Left cardiac atrium (tissue), 1 donor: ENCODE measurements around the genes MAP2K6 and KCNJ2.

DNA sequence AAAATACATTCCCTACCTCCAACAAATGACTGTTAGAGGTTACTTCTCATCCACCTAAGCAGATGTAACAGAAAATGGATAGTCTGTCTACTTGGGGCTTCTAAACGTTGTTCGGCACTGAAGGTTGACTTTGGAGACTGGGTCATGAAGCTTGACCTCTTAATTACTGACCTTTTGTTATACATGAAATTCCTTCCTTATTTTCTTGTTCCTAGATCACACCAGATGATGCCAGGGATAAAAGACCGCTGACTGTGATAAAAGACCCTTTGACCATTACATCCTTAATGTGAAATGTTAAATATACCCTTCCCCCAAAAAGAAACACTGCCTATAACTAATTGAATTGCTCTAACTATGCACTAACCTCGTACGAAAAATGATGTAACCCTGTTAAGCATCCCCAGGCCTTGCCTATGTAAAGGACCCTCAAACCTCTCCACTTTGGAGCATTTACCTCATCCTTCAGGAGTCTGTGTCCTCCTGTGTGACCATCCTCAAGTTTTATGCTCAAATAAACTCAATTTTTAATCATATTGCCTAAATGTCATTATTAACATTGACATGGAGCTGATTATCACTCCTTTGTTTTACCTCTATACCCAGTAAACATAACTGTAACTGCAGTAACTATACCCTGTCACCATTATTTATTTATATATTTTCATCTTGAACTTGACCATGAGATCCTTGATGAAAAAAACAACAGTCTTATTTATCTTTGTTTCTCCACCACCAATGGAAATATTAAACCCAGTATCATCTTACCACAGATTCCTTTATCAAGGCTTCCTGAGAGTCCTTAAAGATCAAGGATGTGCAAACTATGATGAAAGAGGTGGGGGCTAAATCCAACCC, 3.7 kb downstream of the ABCA5 start:
- PRO-cap, result no peak

GRCh38 chr17:69414313-69415336, at the start of gene MAP2K6:
Gene MAP2K6, plus strand, starts transcription at chr17:69414697.
- PRO-cap, result unidirectional peak, minus-strand start at chr17:69414609

- PRO-cap, result no peak
Observed at GRCh38 chr17:69486052-69486324, 71.5 kb downstream of the MAP2K6 start.

DNA sequence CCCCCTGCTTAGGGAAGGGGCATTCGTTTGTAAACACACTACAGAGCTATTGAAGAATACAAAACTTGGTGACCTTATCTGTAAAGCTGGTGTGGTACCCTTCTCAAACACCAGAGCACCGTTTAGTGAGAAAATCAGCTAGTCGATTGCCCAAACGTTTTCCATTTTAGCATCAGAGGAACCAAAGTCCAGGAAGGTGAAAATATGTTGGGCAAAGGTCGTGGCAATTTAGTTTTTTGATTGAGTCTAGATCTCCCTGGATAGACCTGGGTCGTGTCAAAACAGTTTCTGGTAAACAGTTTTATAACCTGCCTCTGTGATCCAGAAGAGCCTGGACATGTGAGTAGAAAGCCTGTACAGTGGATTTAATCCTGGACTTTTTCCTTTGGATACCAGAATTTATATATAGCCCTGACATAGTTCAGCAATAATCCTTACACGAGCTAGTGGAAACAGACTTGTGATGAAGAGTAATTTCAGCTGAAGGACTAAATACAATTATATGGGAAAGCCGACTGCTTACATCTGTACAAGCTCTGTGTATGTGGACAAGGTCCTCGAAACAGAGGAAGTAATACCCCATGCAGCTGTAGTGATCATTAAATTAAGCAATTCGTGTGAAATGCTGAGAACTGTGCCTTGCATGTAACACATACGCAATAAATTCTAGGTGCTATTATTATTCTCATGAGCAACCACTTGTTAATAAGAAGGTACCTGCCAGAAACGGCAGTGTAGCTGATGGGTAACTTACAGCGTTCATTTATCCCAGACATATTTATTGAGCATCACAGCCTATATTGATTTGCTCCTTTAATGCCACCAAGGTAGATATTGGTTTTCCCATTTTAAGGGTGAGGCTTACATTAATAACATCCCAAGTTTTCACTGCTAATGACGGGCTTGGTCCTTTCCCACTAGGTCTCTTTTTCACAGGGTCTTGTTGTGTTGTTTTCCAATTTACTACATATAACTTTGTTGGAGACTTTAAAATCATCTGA, 72.6 kb downstream of the MAP2K6 start:
- PRO-cap, result no peak

DNA sequence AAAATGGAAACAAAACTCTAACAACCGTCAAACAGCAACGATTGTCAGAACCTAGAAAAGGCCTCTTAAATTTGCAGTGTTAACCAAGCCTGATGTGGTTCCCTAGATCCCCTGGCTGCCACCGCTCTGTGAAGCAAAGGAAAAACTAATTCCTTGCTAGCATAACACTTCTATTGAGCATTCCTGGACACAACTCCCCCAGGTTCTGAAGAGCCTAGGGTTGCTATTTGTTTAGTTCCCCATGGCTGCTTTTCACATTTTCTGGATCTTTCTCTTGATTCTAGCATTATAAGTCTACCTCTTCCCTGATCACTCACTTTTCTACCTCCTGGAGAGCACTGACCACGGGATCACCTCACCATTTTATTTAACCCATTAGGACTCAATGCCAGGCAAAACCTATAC, 791 bp upstream of the KCNJ16 start:
- PRO-cap, result no peak

DNA sequence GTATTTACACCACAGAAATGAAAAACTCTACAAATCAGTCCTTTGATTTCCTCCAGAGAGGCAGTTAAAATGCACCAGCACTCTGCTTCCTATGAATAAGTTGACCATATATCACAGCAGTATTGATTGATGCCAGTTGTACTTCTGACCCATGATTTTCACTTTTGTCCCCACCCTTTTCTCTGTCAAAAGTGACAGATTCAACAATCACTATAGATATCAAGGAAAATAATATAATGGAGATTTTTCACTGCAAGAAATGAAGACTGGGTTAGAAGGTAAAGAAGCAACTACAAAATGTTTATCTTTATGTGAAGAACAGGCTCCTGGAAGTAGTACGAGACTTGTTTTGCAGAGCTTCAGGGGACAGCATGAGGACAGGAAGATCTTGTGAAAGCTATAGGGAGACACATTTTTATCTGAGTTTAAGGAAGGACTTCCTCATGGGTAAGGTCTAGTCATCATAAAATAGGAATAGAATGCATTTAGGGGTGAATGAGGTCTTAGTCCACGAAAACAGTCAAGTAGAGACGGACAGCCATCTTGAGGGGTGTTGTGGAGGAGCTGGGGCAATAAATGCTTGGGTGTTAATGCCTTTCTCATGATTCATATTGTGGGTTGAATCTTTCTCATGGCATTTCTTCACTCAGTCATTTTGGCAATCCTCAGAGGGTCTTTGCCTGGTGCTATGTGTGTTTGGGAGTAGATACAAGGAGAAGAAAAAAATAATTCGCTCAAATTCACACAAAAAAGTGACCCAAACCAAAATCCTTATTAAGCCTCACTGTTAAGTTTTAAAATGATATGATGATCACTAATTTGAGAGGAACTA, 24.2 kb downstream of the KCNJ16 start:
- PRO-cap, result no peak

DNA sequence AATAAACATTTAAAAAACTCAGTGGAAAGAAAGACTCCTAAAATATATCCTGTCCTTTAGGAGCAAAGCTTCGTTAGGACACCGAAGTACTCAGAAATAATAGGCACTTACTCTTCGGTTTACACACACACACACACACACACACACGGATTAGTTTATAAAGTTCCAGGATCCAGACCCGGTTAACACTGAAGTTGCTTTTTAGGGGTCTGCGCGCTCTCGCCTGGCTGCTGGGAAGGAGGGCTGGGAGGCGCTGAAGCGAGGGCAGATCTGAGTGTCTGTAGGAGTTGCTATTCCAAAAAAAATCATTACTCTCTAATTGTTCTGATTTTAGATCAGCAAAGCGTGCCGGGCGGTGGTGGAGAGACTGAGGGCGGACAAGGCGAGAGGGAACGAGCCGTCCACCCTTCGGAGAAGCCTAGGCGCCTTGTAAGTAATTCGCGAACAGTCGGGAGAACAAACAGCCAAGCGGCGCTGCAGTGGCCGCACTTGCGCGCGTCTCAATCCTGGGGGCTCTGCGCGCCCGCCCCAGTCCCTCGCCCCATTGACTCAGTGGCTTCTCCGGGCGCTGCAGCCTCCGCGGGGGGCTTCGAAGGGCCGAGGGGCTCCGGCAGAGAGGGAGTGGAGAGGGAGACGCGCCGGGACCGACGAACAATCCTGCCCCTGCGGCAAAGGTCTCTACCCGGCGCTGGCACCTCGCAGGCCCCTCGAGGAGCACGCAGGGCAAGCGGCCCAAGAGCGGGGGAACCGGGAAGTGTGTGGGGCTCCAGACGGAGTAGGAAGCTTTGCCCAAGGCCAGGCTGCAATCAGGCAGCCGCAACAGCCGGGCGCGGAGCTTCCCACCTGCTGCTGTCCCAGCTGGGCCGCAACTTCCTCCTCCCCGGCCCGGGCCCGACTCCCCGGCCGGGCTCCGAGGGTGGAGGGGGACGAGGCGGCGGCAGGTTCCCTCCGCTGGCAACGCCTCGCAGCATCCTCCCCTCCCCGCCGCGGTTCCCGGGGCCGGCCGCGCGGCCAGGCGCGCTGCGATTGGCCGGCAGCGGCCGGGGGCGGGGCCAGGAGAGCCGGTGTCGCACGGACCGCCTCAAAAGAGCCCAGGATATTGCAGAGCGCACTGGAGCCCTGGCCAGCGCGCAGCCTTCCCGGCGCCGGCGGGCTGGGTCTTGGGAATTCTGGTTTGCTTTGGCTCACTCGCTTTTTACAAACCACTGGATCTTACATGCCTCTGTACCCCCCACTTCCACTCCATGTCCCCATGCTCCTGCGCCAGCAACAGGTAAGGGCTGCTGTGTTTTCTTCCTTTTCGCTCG, at the start of gene KCNJ2:
Gene KCNJ2, plus strand, starts transcription at position 1,104 of the 1,307 bp plus-strand sequence.
- PRO-cap, result bidirectional peak, plus-strand start at position 1,104 of the sequence, minus-strand start at position 898 of the sequence

DNA sequence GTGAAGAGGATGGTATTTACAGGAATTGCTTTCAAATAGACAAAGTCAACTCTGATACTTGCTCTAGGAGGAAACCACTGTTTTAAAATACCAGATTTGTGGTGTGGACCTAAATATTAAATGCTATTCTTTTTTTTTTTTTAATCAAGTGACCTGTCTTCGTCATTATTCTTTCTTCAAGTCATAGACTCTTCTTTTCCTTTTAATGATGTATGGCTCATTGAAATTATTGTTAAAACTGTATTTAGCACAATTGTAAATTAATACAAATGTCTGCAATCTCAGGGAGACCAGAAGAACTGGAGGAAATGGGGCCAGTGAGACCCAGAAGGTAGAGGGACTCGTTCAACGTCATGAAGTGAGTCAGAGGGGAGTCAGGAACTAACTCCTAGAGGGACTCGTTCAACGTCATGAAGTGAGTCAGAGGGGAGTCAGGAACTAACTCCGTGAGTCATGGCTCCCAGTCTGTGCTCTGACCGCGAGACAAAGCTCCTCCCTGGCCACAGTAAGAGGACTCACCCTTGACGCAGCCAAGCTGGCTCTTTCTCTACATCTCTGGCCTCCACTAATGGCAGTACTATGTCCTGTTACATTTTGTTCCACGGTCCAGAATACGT, 902.3 kb downstream of the KCNJ2 start:
- PRO-cap, result no peak

DNA sequence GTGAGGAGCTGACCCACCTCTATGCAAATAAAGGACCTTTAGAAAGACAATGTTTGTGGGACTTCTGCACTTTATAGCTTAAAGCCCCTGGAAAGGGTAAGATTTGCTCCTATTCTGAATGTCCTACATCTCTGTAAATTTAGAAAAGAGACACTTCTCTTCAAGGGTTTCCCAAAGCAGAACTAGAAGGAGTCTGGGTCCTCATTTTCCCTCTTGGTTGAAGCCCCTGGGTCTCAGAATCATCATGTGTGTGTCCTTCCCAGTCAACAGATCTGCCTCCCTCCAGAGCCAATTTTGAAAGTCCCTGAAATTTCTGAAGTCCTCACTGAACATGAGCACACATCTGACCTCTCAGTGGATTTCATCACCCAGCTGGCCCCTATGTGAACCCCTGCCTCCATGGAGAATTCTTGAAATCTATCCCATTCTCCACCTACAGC, 14.6 kb downstream of the SOX9 start:
- PRO-cap, result no peak

DNA sequence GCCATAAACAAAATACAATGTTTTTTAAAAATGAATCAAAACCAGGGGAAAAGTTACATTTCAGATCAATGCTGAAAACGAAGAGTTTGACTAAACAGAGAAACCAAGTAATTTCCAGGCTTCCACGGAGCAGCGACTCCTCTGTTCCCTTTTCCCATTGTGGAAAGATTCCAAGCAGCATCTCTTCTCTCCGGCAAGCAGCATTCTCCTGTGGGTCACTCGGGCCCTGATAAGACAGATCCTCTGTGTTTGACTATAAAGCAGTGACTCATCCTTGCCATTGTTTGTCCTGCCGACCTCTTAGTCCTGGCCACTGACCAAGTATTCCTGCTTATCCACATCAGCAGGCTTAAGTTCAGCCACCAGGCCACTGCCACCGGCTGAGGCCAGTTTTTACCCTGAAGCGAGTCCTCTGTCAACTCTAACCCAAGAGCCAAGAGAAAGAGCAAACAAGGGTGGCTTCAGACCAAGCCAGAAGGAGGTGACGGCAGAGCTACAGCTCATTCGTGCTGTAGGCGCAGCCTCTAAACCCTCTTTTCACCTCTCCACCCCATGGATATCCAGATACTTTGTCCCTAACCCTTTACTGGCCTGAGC, 30.7 kb downstream of the SOX9 start:
- PRO-cap, result no peak

DNA sequence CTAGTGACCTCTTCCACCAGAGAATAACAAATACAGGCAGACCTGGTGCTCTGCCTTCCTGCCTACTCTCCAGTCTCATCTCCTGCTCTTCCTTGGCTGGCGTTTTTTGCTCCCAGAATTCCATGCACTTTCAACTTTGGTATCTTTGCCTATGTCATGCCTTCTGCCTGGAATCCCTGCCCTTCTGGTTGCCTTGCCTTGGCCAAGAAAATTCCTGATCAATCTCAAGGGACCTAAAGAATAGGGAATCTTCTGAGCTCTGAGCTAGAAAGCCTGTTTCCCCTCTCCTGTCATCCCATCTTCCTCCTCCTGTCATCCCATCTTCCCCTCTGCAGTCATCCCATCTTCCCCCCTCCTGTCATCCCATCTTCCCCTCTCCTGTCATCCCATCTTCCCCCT, 216.4 kb downstream of the SOX9 start:
- PRO-cap, result no peak

DNA sequence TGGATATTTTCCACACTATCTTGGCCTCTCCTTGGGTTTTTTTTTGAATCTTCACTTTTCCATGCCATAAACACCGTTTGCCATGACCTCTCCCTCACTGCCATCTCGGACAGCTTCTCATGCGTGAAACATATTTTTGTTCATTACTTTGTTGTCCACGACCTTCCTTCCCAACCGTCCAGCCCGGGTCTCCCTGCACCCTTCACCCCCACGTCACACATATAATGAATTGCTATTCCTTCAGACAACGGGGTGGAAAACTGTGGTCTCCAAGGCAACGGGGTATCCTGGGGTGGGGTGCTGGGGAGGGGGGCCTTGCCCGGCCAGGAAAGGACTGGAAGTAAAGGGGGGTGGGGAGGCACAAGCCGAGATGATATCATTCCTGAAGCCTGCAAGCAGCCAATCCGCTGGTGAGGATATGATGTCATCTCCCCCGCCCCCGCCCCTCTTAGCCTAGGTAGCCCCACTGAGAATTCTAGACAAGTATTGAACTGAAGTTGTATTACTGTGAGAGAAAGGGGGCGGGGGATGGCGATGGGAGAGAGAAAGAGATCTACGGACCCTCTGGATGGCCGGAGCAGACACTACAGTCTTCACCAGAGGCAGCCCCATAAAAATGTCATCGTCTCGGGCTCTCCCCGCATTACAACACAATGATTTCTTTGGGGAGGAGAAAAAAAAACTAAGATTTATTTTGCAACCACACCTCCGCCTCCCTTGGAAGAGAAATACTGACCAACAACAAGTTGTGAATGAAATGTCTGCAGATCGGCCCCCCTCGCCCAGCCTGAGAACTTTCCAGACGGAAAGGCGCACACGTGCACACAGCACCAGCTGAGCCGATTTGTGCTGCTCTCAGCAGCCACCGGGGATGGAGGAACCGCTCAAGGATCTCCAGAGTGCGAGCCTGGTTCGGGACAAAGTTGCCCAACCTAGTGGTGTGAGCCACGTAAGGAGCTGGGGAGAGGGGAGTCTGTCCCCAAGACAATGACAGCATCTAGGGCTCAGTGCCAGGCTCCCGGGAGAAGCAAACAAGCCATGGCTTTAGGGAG, 221.9 kb downstream of the SOX9 start:
- PRO-cap, result no peak

GRCh38 chr17:72479679-72480212, 358.9 kb downstream of the SOX9 start:
- PRO-cap, result no peak

DNA sequence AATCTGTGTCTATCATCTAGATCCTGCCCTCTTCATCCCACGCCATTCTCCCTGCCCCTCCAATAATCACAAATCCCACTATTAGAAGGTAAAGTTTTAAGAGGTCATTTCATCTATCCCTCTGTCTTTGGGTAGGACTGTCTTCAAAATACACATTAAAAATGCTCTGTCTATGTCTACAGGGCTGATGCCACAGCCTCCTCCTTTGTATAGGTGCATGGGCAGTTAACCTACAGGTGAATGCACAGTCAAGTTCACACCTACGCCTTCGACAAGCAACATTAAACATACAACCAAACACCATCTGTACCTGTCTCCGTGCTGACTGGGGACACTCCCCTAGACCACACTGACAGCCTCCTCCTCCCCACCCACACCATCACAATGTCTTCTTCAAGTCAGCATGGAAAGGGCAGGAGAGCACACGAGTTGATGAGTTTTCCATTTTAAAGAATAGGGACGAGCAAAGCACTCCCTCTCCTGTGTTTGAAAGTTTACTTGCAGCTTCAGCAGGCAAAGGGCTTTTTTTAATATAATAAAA, 367.7 kb downstream of the SOX9 start:
- PRO-cap, result no peak

- PRO-cap, result no peak
Observed at GRCh38 chr17:72588778-72589742, 468.2 kb downstream of the SOX9 start.

DNA sequence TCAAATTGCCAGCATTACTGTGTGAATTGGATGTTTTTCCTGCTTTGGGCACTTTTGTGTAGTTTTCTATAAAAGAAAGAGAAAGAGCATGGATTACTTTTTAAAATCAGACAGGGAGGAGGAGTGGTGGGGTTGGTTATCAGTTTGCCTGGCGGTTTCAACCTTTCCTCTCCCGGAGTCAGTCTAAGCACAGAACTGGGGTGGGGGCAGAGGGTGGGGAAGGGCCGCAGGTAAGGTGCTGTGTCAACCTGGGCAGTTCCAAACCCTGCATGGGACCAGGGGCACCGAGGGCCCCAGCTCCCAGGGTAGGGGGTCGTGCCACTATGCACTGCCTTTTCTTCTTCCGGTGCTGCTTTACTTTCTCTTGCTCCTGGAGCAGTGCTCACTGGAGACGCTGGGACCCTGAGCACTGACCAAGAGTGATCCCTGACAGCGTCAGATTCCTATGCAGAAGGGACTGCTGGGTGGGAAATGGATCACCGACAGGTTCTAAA, 469.9 kb downstream of the SOX9 start:
- PRO-cap, result no peak

DNA sequence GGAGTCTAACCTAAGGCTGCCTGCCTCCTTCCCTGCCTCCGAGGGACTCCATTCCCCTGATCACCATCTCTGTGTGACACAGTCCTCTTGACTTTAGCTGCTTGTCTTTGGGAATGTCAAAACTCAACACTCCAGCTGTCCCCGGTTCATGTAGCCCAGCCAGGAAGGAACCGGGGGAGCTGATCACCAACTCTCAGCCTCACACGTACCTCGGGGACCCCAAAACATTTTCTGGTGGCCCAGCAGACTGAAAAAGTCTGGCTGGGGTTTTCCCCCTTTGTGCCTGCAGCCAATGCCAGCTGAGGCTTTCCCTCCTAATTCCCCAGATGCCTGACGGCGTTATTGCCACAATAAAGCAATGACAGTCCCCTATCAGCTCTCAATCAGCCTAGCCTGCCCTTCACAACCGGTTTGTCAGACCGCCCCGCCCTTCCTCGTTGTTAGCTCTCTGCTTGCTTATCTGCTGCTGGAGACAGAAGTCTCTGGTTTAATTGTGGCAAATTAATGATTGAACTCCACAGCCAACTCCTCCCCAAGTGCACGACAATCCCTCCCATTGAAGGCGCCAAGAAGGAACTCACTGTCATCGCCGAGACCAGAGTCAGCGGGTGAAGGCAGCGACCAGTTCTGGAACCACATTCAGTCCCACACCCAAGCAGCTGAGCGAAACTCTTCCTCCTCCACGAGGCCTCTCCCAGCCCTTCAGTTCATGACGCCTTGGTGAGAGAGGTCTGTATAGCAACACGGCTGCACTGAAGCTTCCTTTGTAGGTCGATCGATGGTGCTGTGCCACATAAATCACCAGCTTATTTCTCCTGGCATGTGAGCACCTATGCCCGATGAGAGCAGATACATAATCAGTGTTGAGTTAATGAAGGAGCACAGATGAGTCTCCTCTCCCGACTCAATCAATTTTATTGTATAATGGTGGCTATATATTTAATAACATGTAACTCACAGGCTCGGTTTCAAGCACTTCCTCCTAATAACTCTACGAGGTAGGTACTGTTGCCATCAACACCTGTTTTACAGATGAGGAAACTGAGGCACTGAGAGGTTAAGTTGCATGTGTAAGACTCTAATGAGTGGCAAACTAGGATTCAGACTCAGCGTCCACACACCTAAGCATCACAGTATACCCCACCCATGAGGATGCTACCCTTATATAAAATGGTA, 474.4 kb downstream of the SLC39A11 start:
- PRO-cap, result bidirectional peak, plus-strand start at position 598 of the sequence, minus-strand start at position 338 of the sequence

DNA sequence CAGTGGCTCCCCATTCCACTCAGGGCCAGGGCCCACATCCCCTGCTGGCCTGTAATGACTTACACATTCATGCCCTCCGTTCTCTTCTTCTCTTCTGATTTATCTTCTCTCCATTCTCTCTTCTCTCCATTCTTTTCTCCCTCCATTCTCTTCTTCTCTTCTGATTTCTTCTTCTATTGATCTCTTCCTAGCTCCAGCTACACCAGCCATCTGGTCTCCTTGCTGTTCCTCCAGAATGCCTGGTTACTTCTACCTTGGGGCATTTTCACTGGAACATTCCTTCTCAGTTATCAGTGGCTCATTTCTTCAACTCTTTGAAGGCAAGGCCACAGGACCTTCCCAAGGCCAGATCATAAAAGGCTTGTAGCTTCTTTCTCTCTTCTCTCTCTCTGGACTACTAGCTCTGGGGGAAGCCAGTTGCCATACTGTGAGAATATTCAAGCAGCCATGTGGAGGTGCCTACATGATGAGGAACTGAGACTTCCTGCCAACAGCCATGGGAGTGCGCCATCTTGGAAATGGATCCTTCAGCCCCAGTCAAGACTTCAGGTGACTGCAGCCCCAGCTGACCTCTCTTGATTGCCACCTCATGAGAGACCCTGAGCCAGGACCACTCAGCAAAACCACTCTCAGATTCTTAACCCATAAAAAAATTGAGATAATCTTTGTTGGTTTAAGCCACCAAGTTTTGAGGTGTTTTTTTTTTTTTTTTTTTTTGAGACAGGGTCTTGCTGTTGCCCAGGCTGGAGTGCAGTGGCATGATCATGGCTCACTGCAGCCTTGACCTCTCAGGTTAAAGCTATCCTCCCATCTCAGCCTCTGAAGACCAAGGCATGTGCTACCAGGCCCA, 427.6 kb downstream of the SLC39A11 start:
- PRO-cap, result no peak

DNA sequence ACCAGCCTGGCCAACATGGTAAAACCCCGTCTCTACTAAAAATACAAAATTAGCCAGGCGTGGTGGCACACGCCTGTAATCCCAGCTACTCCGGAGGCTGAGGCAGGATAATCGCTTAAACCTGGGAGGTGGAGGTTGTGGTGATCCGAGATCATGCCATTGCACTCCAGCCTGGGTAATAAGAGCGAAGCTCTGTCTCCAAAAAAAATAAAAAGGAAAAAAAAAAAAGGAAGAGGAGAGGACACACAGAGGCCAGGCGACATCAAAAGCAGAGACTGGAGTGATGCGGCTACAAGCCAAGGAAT, 190.5 kb downstream of the SLC39A11 start:
- PRO-cap, result no peak

- PRO-cap, result no peak
Observed at GRCh38 chr17:72976777-72978168, 115.2 kb downstream of the SLC39A11 start.